Heart (tissue), 3 donors: Measurements from ENCODE around the genes OLA1, CIR1, GPR155 and HOXD12.

- RAMPAGE, long total RNA, 2 experiments = no peak in any of the 2 experiments
Observed at GRCh38 chr2:173448833-173449138, 94.1 kb downstream of the CDCA7 start.

- RAMPAGE, long total RNA, 2 experiments = no peak in any of the 2 experiments
Observed at GRCh38 chr2:173654087-173654573, 299.5 kb downstream of the CDCA7 start.

GRCh38 chr2:173867205-173867759, 97.9 kb downstream of the SP3 start:
- RAMPAGE, long total RNA, 2 experiments = no peak in any of the 2 experiments

DNA sequence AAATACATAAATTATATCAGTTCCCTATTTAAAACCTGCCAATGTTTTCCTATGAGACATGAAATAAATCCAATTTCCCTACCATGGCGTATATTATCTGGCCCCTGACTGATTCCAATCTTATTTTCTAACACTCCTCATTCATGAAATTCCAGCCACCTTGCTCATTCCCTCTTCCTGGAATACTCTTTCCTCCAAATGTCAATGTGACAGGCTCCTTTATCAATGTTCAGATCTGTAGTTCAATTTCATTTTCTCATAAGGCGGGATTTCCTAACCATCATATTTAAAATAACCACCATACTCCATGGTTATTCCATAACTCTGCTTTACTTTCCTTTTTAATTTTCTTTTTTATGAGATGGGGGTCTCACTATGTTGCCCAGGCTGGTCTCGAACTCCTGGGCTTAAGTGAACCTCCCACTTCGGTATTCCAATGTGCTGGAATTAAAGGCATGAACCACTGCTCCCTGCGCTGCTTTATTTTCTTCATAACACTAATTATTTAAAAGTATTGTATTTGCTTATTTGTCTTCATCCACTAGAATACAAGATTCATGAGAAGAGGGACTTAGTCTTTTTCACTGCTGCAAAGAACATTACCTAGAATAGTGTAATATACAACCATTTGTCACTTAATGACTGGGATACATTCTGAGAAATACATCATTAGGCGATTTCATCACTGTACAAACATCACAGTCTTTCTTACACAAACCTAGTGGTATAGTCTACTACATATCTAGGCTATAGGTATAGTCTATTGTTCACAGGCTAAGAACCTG, 21.8 kb downstream of the SP3 start:
- RAMPAGE, long total RNA, 2 experiments = no peak in any of the 2 experiments

GRCh38 chr2:173962701-173962996, 2.5 kb downstream of the SP3 start:
- RAMPAGE, long total RNA, 2 experiments = no peak in any of the 2 experiments

DNA sequence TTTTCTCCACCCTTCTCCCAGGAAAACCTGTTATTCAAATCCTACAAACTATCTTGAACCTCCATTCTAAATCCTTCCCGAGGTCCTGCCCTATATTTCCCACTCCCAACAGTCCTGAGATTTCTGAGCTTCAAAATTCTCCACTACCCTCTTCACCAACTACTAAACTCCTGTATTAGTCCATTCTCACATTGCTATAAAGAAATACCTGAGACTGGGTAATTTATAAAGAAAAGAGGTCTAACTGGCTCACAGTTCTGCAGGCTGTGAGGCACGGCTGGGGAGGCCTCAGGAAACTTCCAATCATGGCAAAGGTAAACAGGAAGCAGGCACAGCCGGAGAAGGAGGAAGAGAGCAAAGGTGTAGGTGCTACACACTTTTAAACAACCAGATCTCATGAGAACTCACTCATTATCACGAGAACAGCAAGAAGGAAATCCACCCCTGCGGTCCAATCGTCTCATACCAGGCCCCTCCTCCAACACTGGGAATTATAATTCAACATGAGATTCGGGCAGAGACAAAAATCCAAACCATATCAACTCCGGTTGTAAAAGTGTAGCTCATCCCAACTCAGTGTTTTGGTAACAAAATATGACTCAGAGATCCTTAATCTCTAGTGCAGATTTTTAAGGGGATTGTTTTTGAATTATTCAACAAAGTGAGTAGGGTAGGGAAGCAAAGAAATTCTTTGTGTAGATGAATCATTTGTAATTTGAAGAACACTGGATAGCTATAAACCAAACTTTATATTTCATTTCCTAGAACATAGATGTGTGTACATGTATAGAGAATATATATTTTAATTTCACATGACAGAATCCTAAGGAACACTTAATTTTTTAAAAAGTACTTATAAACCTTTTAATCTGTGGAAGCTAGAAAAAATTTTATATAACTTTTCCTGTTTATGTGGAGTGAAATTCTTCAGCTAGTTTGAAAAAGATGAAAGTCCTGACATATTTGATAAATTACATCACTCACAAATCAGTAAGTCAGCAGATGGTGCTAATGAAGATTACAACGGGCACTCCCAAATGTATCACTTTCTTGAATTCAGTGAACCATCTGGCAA, 130.3 kb downstream of the OLA1 start:
- RAMPAGE, long total RNA, 2 experiments = no peak in any of the 2 experiments

GRCh38 chr2:174222799-174223396, 25.4 kb downstream of the OLA1 start:
- RAMPAGE, long total RNA, 2 experiments = no peak in any of the 2 experiments

DNA sequence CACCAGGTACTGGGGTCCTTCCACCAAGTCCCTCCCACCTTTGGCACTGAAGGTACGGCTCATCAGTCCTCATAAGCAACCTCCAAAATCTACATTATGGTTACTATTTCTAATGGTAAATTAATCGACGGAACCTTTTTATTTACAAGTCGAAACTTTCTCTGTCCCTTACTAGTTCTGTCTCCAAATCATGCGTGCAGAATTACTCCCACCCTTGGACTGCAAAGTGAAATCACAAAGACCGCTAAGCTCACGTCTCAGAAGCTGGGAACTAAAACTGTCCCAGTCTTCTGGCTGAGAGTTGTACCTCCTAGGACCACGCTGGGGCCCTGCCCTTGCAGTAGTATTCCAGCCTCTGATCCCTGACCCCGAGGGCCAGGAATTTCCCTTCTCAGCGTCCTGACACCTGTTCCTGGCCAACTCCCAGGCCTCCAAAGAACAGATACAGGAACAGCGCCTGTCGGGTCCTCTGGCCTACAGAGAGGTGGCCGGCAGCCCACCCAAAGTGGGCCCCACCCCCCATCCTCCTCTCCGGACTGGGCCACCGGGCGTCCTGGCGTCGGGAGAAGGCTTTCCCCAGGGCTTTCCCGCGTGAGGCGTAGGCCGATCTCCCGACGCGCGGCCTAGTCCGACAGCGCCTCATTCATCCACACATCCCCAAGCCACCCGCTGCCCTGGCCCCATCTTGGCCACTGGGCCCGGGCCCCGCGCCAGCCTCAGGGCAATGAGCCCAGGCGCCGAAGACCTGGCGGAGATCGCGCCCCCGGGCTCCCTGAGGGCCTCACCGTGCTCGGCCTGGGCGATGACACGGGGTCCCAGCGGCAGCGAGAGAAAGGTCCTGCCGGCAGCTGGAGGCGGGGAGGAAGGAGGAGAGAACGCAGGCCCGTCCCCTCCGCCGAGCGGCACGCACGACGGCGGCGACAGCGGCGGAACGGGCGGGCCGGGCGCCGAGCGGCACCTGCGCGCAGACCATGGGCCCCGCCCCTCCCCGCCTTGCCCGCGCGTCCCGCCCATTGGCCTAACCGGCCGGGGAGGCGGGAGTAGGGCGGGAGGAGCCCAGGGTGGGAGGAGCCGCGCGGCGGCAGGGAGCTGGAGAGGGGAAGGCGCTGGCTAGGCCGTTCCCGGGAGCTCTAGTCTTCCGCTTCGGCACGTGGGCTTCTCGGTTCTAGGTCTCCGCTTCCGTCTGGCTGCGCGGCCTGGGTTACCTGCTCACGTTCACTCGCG, at the start of gene OLA1:
Gene OLA1, minus strand, starts transcription at position 866 of the 1,224 bp plus-strand sequence.
- RAMPAGE, long total RNA, 2 experiments = no peak in any of the 2 experiments

GRCh38 chr2:174337202-174338091, 2.7 kb downstream of the SP9 start:
- RAMPAGE, long total RNA, 2 experiments = no peak in any of the 2 experiments

GRCh38 chr2:174348555-174349023, 13.8 kb downstream of the SP9 start:
- RAMPAGE, long total RNA, 2 experiments = no peak in any of the 2 experiments

DNA sequence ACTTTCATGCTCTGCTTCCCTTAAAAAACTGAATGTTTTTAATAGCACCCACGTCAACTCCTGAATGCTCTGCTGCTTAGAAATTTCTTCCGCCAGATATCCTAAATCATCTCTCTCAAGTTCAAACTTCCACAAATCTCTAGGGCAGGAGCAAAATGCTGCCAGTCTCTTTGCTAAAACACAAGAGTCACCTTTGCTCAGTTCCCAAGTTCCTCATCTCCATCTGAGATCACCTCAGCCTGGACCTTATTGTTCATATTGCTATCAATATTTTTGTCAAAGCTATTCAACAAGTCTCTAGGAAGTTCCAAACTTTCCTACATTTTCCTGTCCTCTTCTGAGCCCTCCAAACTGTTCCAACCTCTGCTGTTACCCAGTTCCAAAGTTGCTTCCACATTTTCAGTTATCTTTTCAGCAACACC, 30.3 kb downstream of the SP9 start:
- RAMPAGE, long total RNA, 2 experiments = no peak in any of the 2 experiments

DNA sequence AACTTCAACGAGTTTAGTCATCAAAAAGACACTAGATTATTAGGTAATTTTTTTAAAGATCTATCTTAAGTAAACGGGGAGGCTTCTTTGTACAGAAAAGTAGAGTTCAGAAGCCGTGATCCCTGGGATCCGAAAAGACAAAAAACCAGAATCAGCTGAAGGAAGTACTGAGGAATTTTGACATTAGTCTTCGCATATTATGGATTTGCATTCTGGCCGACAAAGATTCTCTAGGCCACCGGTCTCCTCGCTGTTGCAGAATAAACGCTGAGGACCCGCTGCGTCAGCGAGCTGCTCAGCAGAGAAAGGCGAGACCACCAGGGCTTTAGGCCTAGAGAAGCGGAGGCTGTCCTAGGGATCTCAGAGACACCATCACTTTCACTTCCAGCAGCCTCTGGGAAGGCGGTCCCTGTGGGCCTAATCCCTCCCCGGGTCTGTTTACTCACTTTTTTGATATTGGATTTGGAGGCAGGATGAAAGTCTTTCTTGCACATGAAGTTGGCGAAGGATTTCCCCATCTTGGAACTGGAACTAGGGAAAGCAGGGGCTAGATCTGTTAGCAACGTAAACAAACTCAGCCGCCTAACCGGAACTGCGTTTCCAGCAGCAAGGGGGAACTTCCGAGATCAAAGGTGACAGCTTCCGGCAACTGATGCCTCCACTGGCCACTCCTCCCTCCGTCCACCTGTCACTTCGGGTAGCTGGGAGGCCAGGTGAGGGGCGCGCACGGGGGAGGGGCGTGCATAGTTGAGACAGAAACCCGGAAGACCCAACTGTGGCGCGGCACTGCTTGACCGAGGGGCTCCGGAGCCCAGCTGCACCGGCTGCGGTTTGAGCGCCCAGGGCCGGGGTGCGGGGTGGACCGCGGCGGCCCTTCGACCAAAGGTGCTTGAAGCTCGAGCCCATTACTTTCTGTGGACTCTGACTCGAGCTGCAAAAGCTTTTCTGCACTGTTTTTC, at the start of gene CIR1:
Gene CIR1, minus strand, starts transcription at position 608 of the 959 bp plus-strand sequence.
- RAMPAGE, long total RNA, 2 experiments = start-site peak on the plus strand in 2 of 2 experiments, centred at positions 658 to 672 of the sequence, 32 to 1,513 reads per replicate; start-site peak on the minus strand in 2 of 2 experiments, centred at positions 569 to 576 of the sequence, 245 to 807 reads per replicate

GRCh38 chr2:174486503-174487538, at the start of gene GPR155:
TSS of gene GPR155 (minus strand) at chr2:174487029.
- RAMPAGE, long total RNA, 2 experiments = start-site peak on the plus strand in 2 of 2 experiments, at chr2:174487355-174487416 at its widest, 8 to 44 reads per replicate; start-site peak on the minus strand in 2 of 2 experiments, at chr2:174486996-174487080 at its widest, 52 to 951 reads per replicate

- RAMPAGE, long total RNA, 2 experiments = no peak in any of the 2 experiments
Observed at GRCh38 chr2:174574424-174575738, 22.7 kb downstream of the WIPF1 start.

DNA sequence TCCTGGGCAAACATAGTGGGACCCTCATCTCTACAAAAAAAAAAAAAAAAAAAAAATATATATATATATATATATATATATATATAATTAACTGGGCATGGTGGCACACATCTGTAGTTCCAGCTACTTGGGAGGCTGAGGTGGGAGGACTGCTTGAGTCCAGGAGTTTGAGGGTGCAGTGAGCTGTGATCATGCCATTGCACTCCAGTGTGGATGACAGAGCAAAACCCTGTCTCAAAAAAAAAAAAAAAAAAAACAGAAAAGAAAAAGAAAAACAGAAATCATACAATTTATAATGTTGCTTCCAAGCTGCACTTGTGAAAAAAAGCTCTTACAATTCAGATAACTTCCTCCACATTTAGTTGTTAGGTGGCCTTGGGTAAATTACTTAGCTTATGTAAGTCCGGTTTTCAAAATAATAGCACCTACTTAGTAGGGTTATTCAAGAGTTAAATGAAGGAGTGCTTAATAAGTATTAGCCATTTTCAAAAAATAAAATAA, 2.5 kb downstream of the WIPF1 start:
- RAMPAGE, long total RNA, 2 experiments = no peak in any of the 2 experiments

GRCh38 chr2:174633167-174634055, 35.8 kb upstream of the WIPF1 start:
- RAMPAGE, long total RNA, 2 experiments = no peak in any of the 2 experiments

DNA sequence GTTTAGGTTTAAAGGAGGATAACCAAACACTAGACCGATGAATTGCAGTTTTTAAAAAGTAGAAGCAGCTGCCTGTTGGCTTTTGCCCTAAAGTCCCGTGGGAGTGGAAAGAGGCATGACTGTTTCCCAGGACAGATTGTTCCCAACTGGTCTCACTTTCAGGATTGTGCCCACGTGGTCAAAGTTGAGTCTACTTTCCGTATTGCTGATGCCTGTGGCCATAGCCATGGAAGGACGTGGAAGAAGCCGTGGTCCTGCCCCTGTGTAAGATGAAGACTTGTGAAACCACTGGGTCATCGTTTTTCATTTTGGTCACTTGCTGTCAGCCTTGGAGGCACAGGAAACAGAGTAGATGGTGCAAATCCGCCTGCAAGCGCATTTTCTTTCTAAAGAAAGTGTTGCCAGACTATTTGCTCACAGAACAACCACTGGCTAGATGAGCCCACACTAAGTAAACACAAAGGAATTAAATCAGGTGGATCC, 23.0 kb upstream of the CHN1 start:
- RAMPAGE, long total RNA, 2 experiments = no peak in any of the 2 experiments

DNA sequence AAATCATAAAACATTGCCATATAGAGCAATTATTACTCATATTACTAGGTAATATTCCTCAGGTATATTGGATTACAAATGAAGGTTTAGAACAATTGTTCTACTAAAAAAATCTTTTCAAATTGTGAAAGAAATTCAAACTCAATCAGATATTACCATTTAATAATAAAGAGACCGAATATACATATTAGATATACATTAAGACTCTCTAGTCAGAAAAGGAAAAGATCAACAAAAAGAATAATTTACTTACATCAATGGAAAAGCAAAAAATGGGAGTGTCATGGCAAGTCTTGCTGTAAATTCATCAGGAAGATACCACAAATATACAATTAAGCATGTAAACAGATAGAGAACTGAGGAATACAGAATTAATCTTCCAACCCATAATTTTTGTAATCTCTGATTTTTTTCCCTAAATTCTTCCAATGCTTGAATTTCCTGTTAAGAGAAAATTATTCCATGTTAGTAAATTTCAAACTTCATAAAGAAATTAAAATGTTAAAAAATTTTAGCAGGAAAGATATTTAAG, 10.0 kb downstream of the LNPK start:
- RAMPAGE, long total RNA, 2 experiments = no peak in any of the 2 experiments

- RAMPAGE, long total RNA, 2 experiments = no peak in any of the 2 experiments
Observed at GRCh38 chr2:176098093-176098574, 1.5 kb upstream of the HOXD12 start.

- RAMPAGE, long total RNA, 2 experiments = no peak in any of the 2 experiments
Observed at GRCh38 chr2:176099250-176100309, at the start of gene HOXD12. TSS of gene HOXD12 (plus strand) at chr2:176099795.